Foreskin keratinocyte (primary cell): ENCODE results near the genes TESPA1 and MMP19.

GRCh38 chr12:54287294-54287917 is 6.9 kb downstream of the HNRNPA1 start:
- RAMPAGE, total RNA = no peak

GRCh38 chr12:54298972-54299564 is 1.7 kb downstream of the NFE2 start:
- RAMPAGE, total RNA = no peak

DNA sequence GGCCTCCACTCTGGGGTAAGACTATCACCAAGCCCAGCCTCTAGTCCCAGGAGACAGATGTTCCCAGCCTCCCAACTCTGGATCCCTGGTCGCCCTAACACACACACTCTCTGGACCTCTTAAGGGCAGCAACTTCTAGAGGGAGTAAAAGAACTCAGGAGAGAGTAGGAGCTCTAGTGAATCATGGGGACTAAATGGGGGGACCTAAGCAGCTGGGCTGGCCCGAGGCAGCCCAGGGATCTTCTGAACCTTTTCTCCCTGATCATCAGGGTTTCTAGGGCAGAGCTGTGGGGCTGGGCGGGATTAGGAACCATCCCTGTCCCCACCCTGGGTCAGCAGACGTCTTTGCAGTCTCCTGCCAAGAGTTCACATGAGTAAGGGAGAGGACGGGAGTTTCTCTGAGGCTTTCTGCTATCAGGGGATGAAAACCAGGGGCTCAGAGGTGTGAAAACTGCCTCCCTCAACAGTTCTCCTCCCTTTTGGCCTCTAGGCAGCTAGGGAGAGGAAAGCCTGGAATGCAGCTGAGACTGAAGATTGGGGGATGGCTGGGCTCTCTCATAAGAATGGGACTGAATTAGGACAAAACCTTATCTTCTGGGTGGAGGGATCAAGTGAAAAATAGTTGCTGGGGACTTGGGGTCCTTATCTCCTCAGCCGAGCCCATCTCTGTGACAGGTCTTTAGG is 8.0 kb downstream of the ZNF385A start:
- RAMPAGE, total RNA = no peak

DNA sequence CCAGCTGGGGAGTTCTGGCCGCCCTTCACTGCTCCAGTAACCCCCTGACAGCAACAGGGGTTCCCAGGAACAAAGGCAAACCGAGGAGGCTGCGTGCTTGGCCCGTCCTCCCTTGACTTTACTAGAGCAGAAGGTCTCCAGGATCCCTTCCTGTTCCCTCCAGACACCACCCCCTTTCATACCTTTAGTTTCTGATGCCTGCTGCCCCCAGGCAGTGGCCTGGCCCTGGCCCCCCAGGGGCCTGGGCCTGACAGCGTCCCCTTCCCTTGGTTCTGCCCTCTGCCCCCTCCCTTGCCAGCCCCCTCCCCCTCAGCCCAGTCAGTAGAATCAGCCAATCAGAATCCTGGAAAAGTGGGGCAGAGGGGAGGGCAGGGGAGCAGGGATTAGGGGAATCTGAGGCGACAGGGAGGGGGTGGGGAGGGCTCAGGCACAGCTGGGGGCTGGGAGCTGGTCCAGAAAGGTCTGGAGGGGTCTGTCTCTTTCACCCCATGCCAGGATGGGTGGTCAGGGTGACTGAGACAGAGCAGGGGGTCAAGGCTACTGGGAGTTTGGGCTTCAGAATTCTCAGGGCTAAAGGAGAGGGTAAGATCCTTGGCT is 1.1 kb upstream of the ZNF385A start:
- RAMPAGE, total RNA = no peak

DNA sequence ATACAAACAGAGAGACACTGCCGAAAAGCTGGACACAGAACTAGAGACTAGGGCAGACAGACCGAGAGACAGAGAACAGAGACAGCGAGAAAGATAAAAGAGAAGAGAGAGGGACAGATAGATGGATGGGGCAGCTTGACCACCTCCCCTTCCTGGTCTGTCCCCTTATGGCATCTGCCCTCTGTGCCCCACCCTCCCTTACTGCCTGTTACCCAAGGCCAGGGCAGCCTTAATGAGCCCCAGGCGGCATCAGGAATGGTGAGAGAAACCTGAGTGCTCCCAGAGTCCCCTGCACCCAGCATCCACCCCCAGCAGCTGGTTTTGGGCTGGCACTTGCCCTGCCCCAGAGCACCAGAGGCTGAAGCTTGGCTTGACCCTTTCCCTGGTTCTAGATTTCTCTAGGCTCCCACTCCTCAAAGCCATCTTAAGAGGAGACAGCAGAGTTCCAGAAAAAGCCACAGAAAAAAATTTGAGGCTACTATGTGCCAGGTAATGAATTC is 1.9 kb upstream of the ZNF385A start:
- RAMPAGE, total RNA = no peak

DNA sequence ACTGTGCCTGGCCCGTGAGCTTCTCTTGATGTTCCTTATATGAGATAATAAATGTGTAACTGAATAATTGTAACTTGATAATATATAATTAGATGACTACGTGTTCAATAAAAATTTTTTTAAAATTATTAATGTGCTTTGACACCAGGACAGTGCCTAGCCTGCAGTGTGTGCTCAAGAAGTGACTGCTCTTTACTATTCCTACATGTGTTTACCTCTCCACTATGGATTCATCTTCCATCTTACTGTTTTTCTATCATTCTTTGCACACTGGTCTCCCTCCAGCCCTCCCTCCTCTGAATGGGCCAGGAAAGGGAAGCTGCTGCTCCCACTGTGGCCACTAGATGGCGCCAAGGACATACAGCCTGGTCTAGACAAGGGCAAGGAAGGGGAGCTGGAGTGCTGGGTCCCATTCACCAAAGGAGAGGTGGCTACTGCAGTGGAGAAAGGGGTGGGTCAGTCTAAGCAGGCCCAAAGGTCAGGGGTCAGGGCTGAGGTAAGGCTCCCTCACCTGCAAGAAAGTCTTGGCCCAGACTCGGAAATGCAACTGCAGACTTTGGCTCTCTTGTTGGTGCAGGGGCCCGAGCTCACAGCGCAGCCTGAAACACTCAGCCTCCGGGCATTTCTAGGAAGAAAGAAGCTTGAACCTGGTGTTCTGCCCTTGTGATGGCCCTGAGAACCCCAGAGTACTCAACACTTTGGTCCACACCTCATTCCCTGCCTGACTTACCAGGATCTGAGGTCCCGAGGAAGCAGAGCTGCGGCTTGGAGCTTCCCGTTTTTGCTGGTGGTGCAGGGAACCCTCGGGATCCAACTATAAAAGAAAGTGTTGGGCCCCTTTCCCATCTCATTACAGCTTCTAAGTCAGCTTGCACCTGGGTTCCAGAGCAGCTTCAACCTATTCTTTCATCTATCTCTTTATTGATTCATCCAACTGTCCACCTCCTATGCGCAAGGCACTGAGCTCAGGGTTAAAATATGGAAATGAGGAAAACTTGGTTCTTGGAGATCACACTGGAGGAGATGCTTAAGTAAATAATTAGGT is 14.9 kb upstream of the ZNF385A start:
- RAMPAGE, total RNA = no peak

GRCh38 chr12:54407396-54408067 is 11.5 kb downstream of the ITGA5 start:
- RAMPAGE, total RNA = no peak

- RAMPAGE, total RNA = no peak
Measured at GRCh38 chr12:54415165-54415995, 3.7 kb downstream of the ITGA5 start.

GRCh38 chr12:54431898-54432856 is 13.1 kb upstream of the ITGA5 start:
- RAMPAGE, total RNA = no peak

GRCh38 chr12:54888776-54889097 is 34.4 kb downstream of the MUCL1 start:
- RAMPAGE, total RNA = no peak

DNA sequence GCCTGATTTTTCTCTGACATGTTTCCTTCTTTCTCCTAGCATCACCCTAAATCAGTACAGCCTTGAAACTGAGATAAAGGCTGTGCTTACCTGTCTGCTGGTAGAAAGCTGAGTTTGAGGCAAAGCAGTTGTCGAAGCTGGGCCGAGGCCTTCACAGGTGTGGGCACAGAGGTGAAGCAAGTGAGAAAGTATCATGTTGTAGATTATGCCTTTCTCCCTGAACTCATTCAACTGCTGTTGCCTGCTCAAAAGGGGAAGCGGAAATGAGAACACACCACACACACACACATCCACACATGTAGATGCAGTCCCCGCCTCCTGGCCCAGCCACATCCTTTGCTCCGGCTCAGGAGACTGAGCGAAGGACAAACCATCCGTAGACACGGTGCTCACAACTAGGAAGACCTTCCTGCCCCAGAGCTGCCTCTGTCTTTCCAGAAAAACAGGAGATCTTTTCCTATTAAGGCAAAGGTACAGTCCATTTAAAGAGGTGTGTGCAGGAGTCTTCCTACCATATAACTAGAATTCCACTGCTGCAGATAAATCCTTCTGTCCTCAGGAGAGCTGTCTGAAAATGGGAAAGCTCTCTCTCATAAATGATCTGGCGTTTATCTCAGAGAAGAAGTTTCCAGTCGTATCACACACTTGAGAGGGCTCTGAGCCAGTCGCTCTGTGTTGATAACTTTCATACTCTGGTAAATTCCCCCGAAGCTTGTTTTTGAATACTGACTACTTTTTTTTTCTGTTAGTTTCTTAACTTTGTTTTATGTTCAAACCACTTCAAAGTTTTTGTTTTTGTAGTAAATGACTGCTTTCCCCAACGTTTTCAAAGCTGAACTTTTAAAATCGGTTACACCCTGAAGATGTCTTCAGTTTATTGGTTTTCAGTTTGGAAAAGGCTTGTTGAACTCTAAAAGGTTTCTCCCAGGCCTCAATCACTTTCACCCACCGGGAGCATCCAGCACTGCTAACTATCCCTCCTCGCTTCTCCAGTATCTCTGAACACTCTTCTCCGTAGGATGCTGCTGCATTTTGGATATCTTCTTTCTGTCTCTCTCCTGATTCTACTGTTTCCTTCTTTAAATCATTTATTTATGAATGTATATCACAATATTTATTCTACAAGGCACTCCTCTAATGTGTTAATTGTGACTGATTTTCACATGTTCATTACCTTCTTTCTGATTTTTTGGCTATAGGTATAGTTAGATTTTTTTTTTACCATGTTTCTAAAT is at the start of gene TESPA1:
Gene TESPA1, minus strand, starts transcription at position 268 of the 1,235 bp plus-strand sequence.
- RAMPAGE, total RNA = no peak

DNA sequence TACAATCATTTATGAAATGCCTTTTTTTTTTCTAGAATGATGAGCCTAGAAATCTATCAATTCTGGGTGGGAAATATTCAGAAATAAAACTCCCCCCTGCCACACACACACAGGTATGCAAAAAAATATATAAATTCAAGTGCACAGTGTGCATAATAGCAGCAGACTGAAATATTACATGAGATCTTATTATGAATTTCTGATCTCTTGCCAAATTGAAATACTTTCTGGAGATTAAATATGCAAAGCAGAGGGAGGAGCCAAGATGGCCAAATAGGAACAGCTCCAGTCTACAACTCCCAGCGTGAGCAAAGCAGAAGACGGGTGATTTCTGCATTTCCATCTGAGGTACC is 8.4 kb upstream of the OR6C68 start:
- RAMPAGE, total RNA = no peak

- RAMPAGE, total RNA = no peak
Measured at GRCh38 chr12:55694744-55695313, 12.9 kb downstream of the ITGA7 start.

GRCh38 chr12:55705367-55706114 is 2.2 kb downstream of the ITGA7 start:
- RAMPAGE, total RNA = no peak

DNA sequence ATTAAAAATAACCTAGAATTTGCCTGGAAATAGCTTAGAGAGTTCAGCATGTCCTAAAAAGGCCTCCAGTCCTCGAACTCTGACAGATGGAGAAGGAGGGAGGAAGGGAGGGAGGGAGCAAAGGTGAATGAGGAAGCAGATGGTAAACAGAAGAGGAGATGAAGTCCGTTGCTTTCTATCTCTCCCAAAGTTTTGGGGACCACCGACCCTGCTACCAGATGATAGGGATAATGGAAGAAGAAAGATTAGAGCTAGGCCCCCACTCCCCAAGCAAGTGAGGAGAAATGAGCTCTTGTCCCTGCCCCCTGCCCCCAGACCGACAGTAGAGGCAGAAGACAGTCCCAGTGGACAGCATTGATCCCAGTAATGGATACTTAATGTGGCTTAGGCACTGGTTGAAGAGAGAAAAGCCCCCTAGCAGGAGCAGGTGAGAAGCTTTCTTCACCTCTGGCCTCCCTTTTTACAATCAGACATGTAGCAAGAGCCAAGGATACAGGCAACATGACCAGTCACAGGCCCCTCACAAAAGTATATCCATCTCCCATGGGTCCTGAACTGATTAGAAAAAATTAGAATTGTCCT is 1.5 kb downstream of the ITGA7 start:
- RAMPAGE, total RNA = no peak

DNA sequence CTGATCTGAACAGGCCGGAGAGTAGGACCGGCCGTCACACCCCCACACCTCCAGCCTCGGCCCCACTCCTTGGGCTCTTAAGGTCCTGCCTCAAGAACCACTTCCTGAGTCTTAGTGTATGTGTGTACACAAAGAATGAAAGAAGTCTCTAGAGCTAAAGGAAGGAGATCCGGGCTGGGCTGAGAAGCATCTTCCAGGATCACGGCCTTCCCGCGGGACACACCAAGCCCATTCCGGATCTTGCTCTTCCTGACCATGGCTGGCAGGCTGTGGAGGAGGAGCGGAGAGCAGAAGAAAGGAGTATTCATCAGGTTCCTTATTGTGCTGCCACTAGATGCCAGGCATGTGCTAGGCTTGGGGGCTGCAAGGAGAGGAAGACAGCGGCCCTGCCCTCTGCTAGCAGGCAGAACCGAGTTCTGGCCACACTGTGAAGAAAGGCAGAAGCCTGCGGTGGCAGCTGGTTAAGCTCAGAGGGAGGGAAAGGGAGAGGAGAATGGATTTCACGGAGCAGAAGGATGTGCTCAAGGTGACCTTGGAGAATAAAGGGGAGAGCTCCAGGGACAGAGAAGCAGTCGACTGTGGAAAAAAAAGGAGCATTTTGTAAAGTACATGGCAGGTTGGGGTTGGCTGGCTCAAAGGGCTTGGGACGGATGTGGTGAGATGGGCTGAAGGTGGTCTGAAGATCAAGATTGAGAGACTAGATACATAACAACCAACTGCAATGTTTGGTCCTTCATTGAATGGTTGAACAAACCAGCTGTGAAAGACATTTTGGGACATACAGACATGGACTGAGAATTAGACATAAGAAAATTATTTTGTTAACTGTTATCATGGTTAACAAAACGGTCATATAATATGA is 1.4 kb upstream of the CD63 start:
- RAMPAGE, total RNA = no peak

DNA sequence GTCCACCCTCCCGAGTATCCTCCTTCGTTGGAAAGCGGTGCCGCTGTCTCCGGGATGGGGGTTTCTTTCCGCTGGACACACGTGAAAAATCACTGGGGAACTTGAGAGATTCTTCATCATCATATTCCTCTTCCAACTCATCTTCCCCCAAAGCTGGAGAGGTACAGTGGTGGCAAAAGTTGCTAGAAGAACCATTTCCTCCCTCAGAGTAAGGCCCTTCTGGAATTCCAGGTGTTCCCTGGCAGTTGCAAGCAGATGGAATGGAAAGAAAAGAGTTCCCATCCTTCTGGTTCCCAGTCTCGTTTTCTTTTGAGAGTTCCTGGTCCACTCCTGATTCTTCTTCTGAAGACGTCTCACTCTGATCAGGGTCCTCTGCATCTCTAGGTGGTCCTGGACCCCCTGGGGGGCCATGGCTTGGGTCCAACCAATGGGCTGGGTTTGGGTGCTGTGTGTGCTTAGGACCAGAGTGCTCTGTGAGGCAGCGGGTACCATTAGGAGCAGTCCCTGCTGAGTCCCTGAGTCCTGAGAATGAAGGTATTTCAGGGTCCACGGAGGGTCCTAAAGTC is 1.3 kb downstream of the DNAJC14 start:
- RAMPAGE, total RNA = no peak

- RAMPAGE, total RNA = no peak
Measured at GRCh38 chr12:55842527-55843310, at the start of gene MMP19. Gene MMP19 (minus strand): TSS chr12:55842936.

- RAMPAGE, total RNA = no peak
Measured at GRCh38 chr12:55909160-55909760, 18.4 kb downstream of the PYM1 start.

DNA sequence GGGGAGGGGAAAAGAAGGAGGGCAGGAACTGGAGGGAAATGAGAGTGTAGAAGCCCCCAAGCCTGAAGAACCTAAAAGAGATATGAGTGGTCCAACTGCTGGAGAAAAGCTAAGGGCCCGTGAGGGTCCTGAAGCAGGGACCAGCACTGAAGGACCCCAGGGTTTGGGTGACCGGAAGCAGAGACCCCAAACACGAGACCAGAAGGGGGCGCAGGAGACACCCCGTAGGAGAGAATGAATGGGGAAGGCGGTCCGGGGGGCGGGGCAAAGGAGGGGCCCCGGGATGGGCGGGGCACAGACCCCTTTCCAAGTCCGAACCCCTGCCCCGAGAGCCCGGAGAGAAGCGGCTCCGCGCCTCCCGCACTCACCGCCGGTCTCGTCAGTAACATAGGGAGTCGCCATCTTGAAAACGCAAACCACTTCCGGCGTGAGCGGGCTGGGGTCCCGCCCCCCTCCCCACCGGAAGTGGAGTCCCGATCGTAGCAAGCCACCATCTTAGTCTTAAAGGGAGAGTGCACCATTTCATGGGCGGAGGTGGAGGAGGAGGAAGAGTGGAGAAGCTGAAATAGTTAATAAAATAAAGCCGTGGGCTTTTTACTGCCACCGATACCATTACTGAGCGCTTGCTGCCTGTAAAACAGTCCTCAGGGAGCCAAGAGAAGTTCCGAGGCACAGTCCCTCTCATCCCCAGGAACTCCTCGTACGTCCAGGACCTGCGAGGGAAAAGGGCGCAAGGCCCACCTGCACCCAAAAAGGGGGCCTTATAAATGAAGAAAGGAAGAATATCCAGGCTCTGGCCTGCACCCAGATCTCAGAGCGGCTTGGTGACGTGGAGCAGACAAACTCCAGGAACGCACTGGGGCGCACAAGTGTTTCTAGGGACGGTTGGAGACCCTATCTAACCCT is 733 bp downstream of the PYM1 start:
- RAMPAGE, total RNA = no peak